Omental fat pad (tissue), 4 donors: ENCODE data around the genes SENP2 and RFC4.

DNA sequence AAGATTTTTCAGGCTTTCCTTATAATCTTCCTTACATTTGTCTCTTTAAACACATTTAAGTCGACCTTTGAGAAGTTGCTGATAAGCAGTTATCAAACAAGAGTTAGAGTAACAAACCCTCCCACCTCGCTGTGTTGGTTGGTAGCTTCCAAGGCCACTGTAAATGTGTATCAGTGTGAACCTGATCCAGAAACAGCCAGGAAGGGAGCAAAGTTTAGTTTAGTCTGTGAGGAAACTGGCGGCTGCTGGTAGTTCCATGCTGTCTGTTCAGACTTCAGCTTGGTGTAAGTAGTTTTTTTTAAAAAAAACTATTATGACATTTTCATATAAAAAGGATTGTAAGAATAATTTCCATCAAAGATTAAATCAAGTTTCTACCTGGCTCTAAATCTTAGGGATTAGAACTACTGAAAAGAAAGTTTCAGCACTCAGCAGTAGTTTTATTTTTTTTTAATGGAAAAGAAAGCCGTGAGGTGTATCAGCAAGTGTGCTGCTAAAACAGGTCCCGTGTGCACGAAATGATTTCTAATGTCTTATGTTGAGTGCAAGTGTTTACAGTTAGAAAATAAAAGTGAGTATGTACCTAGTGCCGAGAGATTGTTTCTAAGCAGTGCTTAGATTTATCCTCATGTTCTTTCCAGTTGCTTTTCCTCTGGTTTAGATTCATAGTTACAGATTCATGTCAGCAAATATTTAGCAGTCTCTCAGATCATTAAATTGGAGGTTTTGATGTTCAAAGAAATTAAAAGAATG, 34.1 kb upstream of the MAP3K13 start:
- PRO-cap = no peak
- RAMPAGE, long total RNA, 4 experiments = no peak in any of the 4 experiments

DNA sequence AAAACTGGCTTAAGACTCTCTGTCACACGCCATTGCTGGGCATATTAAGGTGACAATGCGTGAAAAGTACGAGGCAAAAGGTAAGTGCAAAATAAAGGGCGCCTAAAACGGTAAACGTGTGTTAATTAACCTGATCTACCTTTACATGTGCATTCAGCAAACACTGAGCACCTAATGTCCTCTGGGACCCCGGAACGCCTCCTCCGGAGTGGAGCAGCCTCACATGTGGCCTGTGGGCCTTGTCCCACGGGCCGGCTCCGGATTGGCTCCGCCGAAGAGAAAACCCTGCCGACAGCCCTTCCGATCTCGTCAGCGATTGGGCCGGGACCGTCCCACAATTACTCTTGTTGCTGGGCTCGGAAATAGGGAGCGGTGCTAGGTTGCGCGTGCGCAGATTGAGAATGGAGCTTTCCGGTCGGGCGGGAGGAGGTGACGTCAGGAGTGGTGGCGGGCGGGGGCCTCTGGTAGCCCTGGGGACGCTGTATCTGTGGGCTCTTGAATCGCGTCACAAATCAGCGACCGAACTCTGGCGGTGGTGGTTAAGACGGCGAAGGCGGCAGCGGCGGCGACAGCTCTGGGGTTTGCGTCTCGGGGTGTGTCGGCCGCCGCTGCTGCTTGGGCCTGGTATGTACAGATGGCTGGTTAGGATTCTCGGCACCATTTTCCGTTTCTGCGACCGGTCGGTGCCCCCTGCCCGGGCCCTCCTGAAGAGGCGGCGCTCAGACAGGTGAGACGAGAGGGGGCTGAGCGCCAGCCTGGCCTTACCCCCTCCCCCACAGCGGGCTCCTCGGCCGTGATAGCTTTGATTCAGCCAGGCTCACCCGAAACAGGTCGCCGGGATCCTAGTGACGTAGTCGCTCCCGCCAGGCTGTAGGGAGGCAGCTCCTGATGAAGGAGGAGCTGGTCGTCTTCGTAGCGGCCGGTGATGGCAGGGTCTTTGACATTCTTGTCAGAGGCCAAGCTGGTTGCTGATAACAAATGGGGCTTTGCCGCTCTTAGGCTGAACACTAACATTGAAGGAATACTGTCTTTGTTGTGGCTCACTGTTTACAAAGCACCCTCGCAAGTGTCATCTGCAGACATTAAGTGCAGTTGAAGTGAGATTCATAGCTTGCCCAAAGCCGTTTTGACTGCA, at the start of gene SENP2:
Gene SENP2 (plus strand): TSS at position 508 of the 1,135 bp plus-strand sequence.
- PRO-cap = unidirectional peak, plus-strand start at position 444 of the sequence; unidirectional peak, plus-strand start at position 510 of the sequence
- RAMPAGE, long total RNA, 4 experiments = start-site peak on the plus strand in 4 of 4 experiments, centred at positions 450 to 547 of the sequence, 57 to 241 reads per replicate; start-site peak on the minus strand in 1 of 4 experiments, centred at position 846 of the sequence, 6 reads per replicate

DNA sequence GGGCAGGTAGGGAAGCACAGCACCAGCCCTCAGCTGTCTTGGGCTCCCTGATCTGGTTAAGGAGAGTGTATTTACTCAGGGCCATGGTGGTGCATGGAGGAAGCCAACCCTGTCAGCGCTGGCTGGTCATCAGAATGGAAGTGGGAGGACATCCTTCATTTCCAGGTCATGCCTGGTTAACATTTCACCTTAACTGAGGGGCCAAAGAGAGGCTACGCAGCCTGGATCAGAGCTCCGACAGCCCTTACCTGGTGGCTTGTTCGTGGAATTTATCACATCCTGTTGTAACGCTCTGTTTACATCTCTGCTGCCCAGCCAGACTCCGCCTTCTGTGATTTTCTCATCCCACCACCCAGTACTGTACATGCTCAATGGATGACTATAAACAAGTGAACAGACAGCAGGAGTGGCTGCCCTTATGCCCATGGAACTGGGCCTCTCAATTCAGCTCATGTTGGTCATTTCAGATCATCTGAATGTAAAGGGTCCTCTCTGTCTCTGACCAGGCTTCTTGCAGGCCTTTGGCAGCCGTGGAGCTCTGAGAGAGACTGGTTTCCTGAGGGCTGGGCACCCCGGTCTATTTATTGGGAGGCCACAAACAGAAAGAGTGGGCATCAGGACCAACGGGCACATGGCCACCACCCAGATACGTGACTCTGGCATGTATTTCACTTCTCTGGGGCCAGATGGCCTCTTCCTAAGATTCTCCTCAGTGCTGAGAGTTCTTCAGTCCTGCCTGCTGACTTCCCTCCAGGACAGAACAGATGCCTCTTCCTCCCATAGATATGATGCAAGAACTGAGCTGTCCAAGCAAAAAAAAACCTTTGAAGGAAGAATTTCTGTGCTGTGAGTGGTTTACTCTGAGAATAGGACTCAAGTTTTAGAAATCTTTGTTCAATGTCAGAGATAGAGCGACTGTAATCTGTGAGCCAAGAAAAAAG, 108.0 kb downstream of the IGF2BP2 start:
- PRO-cap = no peak
- RAMPAGE, long total RNA, 4 experiments = no peak in any of the 4 experiments

DNA sequence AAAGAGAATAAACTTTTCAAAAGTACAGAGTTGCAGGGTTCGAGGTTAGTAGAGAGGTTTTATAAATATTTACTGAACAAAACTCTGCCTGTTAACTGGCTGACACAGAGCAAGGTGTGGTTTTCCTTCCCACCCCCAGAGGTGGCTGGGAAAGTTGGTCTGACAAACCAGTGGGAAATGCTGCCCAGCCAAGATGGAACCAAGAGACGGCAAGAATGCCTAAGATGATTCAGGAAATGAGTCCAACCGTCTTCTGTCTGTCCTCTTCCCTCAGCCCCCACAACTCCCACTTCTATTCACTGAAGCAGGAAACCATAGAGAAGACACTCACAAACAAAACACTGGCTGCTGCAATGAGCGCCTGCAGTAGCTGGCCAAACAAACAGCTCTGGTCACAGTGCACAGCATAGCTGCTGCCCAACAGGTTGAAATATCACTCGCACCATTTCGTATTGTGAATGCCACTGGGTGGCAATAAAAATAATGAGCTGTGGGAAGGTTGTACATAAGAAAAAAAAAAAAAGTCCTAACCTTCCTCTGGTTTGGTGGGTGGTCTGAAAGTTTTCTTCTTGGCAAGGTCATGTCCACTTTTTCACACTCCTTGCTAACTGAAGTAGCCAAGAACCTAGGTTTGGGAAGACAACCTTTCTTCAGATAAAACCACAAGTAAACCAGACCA, 79.3 kb downstream of the IGF2BP2 start:
- PRO-cap = no peak
- RAMPAGE, long total RNA, 4 experiments = no peak in any of the 4 experiments

DNA sequence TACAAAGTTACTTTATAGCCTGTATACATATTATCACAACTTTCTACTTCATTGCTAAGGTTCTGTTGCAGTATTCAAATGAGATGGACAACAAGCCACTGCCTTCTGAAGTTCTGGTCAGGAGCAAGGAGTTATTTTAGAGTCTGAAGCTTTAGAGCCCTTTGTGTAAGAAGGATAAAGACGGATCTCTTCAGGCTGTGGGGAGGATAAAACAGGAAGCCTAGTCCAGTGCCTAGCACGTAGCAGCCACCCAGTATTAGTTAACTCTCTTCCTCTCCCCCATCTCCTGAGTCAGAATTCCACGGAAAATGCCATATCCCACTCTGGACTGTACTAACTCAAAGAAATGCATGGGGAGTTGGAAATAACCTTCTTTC, 9.5 kb downstream of the IGF2BP2 start:
- PRO-cap = no peak
- RAMPAGE, long total RNA, 4 experiments = no peak in any of the 4 experiments

- PRO-cap = no peak
- RAMPAGE, long total RNA, 4 experiments = no peak in any of the 4 experiments
Measured at GRCh38 chr3:186526150-186526713, 17.9 kb downstream of the CRYGS start.

- PRO-cap = no peak
- RAMPAGE, long total RNA, 4 experiments = no peak in any of the 4 experiments
Measured at GRCh38 chr3:186567699-186568168, 595 bp upstream of the TBCCD1 start.

DNA sequence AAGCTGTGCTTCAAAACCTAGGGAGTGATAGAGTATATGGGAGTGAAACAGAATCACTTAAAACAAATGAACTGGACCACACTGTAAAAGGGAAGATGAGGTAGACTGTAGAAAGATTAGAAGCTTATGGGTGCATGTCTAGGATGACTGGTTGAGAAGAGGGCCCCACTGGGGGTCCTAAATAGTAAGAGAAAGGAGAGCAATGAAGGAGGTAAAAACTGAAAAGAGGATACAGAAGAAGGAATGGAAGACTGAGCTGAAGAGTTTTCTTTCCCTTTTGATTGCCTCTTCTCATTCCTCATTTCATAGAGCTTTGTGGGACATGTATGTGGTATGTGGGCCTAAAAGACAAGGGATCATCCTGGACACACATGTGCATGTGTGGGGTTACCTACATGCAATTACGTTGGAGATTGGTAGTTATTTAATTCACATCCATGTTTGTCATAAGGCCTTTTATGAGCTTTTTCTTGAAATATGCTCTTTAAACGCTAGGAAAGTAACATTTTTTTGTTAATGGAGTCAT, 14.3 kb downstream of the DNAJB11 start:
- PRO-cap = no peak
- RAMPAGE, long total RNA, 4 experiments = no peak in any of the 4 experiments

- PRO-cap = no peak
- RAMPAGE, long total RNA, 4 experiments = no peak in any of the 4 experiments
Measured at GRCh38 chr3:186741872-186742564, 24.9 kb downstream of the KNG1 start.

DNA sequence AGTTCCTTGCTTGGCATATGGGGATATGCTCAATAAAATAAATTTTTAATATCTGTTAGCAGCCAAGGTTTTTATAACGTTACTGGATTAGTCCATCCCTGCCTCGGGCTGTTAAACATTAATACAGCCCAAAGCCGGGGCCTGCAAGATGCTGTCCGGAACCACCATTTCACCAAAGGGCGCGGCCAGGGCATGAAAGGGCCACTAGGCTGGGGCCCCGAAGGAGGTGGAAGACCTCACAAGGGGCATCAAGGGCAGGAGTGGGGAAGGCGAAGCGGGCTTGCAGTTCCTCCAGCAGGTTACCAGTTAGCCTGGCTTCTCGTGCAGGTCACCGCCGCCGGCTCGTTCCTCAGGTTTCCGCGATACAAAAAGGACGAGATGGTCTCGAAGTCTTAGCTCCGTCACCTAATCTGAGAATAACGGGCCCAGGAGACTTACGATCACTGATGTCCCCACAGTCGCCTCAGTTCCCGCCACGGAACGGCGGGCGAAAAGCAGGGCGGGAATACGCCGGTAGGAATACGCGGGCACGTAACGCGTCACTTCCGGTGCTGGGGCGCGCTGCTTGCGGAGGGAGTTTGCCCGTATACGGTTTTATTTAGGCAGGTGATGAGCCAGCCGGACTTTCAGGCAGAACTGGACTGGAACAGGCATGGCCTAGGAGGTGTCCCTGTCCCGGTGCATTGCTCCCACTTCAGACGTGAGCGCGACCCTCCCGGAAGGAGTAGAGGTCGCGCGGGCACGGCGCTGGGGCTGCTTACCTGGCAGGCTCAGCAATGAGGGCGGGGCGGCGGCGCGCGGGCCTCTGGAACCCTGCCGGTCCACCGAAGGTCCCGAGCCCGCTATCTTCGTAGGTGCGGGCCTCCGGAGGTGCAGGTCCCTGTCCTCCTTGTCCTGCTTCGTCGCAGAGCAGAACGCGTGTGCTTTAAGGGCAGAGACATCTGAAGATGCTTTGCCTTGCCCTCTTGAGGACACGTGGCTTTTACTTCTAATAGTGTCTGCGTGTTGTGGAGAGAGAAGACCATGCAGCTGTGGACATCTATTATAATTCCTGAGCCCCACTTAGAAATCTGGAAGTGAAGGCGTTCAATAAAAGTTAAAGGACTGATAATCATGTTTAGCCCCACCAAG, at the start of gene RFC4:
Gene RFC4 (minus strand): TSS at position 496 of the 1,131 bp plus-strand sequence.
- PRO-cap = no peak
- RAMPAGE, long total RNA, 4 experiments = start-site peak on the plus strand in 1 of 4 experiments, centred at position 615 of the sequence, 6 reads per replicate; start-site peak on the minus strand in 3 of 4 experiments, centred at positions 470 to 481 of the sequence, 19 to 41 reads per replicate

- PRO-cap = no peak
- RAMPAGE, long total RNA, 4 experiments = no peak in any of the 4 experiments
Measured at GRCh38 chr3:186932483-186933024, 2.2 kb downstream of the ST6GAL1 start.

DNA sequence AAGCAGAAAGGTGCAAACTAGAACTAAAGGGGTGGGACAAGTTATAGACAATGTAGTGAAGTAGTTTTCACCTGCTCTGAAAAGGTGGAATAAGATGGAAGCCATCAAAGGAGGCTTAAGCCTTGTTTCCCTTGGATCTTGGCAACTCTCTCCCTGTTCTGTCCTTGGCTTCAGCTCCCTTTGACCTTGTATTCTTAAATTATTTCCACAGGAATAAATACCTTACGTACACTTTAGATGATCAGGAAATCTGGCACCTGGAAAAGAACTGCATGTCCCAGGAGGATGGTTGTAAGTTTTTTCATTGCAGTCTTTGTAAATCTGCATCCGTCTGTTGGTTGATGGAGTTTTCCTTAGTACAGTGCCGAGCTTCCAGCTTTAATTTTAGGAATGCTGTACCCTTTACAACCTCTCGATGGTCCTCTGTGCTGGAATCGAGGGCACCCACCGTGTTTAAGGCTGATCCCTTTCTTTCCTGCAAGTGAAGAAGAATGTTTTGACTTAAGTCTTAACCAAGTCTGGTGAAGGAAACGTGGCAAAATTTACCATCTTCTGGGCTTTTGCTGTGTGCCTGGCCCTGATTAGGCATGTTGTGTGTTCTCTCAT, 11.9 kb downstream of the ST6GAL1 start:
- PRO-cap = no peak
- RAMPAGE, long total RNA, 4 experiments = no peak in any of the 4 experiments

DNA sequence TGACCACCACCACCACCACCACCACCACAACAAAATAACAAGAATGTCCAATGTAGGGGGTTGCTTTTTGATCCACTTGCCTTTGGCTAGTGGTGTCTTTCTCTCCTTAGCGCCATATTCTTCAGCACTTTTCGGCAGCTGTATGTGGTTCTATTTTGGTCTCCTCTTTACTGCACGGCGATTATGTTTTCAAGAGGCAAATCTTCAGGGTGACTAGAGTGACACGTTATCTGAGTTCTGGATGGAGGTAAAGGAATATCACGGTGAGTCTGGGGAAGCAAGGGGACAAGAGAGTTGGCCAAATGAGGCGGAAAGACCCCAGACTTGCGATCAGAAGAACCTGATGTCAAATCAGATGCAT, 56.1 kb downstream of the ST6GAL1 start:
- PRO-cap = no peak
- RAMPAGE, long total RNA, 4 experiments = no peak in any of the 4 experiments

- PRO-cap = no peak
- RAMPAGE, long total RNA, 4 experiments = no peak in any of the 4 experiments
Measured at GRCh38 chr3:187292186-187292581, 647 bp upstream of the MASP1 start.

DNA sequence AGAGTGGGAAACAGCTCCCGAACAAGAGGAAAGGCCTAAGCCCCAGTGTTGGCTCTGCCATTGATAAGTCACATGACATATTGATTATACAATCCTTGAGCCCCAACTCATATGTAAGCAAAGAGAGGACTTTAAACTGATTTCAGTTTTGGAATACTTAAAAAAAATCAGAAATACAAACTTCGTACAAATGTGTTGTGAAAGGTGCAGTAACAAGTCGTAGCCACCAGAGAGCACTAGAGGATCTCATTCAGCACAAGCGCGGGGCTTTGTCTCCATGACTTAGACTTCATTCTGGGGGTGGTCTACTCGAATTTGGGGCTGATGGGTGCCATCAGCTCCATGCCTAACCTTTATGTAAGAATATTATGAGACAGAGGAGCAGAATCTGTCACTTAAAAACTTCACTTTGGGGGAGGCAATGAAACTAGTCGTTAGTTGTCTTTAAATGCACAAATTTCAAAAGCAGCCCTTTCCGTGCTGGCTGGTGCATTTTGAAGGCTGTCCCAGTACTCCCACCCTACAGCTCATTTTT, 27.3 kb upstream of the MASP1 start:
- PRO-cap = no peak
- RAMPAGE, long total RNA, 4 experiments = no peak in any of the 4 experiments

DNA sequence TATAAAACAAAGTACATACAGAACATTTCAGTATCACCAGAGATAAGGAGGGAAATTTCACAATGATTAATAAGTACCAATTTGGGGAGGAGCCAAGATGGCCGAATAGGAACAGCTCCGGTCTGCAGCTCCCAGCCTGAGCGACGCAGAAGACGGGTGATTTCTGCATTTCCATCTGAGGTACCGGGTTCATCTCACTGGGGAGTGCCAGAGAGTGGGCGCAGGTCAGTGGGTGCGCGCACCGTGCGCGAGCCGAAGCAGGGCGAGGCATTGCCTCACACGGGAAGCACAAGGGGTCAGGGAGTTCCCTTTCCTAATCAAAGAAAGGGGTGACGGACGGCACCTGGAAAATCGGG, 43.8 kb downstream of the RTP4 start:
- PRO-cap = no peak
- RAMPAGE, long total RNA, 4 experiments = no peak in any of the 4 experiments

DNA sequence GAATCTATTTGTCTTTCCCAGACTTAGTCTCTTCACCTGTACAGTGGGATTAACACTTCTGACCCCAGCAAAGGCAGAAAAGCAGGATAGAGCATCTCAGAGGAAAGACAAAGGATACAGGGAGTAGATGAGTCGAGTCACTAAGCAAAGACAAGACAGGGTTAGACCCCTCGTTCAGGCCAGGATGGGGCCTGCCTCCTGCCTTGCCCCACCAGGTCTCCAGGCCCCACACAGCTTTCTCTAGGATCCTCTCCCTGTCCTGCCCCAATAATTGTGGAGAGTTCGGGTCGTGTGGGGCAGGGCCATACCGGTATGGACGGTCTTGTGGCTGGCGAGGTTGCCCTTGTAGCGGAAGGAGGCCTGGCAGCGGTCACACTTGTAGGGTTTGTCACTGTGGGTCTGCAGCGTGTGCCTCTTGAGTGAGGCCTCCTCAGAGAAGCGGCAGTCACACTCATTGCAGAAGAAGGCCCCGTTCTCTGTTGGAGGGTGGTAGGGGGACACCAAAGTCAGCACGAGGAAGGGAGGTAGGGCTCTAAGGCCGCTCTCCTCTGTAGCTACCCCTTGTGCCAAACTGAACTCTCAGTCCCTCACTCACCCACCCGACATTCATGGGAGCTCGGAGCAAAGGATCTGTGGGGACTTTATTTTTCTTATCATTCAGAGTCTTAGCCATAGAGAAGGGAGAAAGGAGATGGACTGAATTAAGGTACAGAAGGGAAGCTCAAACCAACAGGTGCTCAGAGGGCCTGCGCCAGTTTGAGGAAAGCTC, 18.7 kb downstream of the BCL6 start:
- PRO-cap = no peak
- RAMPAGE, long total RNA, 4 experiments = no peak in any of the 4 experiments

- PRO-cap = bidirectional peak, plus-strand start at chr3:187740269, minus-strand start at chr3:187740029
- RAMPAGE, long total RNA, 4 experiments = no peak in any of the 4 experiments
Measured at GRCh38 chr3:187739890-187740844, 5.1 kb downstream of the BCL6 start.

DNA sequence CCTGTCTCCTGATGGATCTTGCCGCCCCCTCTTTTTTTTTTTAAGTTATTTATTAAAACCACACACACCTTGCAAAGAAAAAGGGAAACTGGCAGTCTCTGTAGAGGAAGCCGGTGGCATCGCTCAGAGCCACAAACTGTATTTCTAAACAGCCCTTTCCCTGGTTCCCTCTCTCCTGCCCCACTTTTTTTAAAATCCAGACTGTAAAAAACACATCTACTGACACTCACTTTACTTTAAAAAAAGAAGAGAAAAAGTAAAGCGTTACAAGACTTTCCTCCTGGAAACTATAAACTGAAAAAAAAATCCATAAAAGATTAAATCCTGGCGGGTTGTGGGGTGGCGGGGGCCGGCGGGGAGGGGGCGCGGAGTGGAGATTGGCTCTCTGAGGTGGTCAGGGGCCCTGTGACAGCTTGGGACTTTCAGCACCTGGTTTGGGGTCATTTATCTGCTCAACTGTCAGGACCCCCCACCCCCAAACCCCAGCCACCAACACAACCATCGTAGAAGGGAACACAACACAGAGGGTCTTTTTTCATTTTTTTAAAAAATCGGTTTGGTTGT, 2.2 kb downstream of the BCL6 start:
- PRO-cap = no peak
- RAMPAGE, long total RNA, 4 experiments = start-site peak on the minus strand in 1 of 4 experiments, centred at positions 103 to 264 of the sequence, 38 to 102 reads per replicate

DNA sequence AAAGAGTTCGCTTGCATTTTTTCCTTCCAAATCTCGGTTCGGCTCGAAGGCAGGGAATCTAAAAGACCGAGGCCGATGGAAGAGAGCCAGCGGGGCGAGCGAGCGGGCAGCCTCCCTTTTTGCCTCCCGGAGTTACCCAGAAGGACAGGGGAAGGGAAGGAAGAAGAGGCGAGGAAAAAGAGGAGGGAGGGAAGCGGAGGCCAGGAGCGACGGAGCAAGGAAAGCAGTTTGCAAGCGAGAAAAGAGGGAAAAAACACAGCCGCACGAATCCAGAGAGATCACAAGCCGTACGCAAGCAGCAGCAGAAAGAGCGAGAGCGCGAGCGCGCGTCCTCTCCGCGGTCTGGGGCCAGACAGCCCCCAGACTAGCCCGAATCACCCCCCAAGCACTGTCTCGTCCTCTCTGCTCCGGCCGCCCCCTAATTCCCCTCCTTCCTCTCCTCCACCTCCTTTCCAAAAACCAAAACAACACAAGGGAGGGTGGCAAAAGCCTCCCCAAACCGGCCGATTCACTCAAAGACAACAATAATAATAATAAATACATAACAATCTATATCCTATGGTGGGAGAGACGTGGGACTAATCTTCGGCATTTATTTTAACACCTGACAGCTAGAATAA, 560 bp downstream of the BCL6 start:
- PRO-cap = no peak
- RAMPAGE, long total RNA, 4 experiments = no peak in any of the 4 experiments